A673 (cell line): ENCODE measurements around a stretch of chr14.

DNA sequence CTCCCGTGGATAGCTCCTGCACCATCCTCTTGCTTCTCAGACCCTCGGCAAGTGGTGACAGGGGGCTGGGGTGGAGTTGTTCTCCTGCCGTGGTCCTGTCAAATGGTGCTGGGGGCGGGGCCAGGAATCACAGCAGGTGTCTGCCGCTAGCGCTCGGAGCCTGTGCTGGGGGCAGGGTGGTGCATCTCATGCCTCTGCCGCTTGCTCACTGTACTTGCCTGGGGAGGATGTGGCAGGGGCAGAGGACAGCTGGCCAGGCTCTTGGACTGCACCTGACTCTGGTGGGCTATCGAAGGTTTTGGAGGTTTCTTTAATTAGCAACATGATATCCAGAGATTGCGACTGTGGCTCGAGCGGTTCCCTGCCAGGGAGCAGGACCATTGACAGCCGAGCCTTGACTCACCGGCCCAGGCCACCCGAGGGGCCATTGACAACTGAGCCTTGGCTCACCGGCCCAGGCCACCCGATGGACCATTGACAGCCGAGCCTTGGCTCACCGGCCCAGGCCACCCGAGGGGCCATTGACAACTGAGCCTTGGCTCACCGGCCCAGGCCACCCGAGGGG lies 12.9 kb downstream of the PACS2 start:
- PRO-cap: no peak

DNA sequence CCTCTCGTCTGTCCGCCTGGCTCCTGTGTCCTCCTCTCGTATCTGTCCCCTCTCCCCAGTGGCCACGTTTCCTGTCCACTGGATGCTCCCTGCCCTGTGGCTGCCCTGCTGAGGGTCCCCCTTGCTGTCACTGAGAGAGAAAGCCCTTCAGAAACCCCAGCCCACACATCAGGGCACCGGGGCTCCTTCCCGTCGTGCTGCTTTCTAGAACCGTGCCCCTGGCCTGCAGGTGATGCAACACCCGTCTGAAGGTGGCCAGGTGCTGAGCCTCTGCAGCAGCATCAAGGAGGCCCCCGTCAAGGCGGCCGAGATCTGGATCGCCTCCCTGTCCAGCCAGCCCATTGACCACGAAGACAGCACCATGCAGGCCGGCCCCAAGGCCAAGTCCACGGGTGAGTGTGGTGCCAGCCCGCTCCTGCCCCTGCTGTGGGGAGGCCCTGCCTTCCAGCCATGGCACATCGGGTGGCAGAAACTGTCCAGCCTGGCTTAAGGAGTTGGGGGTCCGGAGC lies 31.3 kb upstream of the TEX22 start:
- PRO-cap: no peak

GRCh38 chr14:105466339-105467046 lies 8.1 kb upstream of the CRIP2 start:
- PRO-cap: no peak

GRCh38 chr14:105468229-105468504 lies 6.5 kb upstream of the CRIP2 start:
- PRO-cap: no peak

DNA sequence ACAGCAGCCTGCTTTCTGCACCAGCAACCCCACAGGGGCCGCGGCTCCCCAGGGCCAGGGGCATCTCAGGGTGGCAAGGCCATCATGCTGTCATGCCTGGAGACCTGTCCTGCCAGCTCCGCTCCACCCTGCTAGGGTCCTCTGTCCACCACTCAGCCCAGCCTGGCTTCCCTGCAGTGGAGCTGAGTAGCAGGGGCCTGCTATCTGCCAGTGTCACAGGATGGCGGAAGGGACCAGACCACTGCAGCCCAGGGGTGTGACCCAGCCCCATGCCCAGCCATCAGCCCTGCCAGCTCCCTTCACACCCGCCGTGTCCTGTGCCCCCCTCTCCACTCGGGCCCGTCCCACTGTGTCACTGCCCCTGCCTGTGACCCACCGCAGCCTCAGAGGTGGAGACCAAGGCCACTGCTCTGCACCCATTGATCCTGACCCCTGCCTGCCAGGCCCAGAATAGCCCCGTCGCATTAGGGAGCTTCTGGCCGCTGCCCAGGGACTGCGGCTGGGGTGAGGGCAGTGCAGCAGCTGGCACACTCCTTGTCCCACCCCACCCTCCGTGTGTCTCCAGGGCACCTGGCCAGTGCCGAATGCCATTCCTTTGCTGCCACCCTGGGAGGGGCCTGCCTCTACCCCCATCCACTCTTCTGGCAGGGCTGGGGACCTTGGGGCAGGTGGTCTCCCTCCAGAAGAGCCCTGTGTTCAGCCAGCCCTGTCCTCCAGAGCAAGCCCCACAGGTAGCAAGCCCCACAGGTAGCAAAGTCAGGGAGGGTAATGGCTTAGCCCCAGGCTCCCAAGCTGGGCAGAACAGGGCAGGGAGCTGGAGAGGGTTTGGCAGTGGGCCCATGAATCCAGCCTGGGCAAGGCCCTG lies 2.1 kb upstream of the CRIP2 start:
- PRO-cap: no peak

DNA sequence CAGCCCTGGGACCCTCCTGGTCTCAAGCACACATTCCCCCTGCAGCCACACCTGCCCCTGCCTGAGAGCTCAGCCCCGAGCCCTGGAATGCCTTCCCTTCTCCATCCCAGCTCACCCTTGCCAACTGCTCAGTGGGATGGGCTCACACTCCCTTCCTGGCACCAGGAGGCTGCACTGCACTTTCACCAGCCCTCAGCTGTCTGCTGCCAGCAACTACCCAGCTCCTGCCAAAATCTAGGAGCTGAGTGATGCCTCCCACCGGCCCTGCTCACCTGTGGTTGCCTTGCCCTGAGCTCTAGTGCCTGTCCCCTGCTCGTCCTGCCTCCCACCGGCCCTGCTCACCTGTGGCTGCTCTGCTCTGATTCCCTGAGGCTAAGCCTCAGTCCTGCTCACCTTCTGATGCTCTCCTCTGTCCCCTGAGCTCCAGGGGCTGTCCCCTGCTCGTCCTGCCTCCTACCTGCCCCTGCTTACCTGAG lies 119.8 kb downstream of the TMEM121 start:
- PRO-cap: no peak

DNA sequence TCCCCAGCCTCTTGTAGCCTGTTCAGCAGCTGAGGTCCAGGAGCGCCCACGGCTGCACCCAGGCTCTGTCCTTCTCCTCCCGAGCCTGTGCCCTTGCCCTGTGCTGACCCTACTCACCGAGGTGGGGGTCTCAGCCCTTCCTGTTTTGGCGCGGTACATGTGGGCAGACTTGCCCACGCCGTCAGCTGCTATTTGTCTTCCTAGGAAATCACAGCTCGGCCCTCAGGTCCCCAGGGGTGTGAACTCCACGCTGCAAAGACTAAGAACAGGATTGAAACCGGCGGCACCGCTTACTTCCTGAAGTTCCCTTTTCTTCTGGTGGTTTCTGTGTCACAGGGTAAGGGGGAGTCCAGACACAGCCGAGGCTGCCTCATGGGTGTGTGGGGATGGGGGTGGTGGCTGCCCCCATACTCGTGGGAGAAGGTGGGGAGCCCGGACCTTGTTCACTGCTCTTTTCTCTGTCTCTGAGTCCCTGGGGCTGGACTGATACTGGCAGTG lies 121.9 kb downstream of the TMEM121 start:
- PRO-cap: no peak

DNA sequence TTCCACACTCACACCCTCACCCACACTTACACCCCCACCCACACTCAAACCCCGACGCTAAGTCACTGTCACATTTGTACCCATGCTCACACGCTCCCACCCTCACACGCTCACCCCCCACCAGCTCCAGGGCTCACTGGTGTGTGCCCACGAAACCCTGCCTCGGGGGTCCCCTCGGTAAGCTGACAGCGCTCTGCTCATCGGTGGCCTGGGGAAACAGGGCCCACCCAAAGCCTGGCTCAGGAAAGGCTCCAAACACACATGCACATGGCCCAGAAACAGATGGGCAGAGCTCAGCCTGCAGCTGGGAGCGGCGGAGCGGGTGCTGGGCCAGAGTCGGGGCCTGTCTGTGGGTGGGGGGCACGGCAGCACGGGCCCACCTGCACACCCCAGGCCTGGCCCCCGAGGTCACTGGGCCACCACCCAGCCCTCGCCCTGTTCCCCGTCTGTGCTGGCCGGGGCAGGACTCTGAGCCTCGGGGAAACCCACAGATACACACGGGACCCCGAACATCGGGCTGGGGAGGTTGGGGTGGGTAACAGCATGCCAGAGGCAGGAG lies 164.9 kb downstream of the TMEM121 start:
- PRO-cap: no peak

DNA sequence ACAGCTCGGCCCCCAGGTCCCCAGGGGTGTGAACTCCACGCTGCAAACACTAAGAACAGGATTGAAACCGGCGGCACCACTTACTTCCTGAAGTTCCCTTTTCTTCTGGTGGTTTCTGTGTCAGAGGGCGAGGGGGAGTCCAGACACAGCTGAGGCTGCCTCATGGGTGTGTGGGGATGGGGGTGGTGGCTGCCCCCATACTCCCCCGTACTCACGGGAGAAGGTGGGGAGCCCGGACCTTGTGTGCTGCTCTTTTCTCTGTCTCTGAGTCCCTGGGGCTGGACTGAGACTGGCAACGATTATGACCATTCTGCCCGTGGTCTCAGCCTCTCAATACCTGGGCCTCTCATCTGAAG lies 249.2 kb downstream of the TMEM121 start:
- PRO-cap: no peak

DNA sequence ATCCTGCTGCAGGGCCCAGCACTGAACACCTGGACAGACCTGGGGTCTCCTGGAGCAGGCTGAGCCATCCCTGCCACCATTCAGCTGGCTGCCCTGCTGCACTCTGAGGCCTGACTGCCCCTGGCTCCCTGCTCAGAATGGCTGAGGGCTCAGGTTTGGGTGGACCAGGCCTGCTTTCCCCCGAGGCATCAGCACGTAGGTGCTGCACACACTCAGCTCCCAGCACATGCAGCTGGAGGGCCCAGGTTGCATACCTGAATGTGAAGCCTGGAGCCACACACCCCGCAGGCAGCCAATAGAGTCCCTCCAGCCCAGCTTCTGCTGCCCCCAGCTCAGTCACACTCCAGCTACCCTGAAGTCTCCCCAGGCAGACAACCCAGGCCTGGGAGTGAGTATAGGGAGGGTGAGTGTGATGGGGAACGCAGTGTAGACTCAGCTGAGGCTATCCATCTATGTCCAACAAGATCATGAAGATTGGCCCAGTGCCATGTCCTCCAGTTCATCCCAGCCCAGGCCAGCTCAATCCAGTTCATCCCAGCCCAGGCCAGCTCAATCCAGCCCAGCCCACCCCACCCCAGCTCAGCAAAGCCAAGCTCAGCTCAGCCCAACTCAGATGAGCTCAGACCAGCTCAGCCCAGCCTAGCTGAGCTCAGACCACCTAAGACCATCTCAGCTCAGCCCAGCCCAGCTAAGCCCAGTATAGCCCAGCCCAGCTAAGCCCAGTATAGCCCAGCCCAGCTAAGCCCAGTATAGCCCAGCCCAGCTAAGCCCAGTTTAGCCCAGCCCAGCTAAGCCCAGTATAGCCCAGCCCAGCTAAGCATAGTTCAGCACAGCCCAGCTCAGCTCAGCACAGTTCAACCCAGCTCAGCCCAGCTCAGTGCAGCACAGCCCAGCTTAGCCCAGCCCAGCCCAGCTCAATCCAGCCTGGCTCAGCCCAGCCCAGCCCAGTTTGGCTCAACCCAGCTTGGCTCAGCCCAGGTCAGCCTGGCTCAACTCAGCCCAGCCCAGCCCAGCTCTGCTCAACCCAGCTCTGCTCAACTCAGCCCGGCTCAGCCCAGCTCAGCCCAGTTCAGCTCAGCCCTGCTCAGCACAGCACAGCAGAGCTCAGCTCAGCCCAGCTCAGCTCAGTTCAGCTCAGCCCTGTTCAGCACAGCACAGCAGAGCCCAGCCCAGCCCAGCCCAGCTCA lies 330.5 kb downstream of the TMEM121 start:
- PRO-cap: no peak

- PRO-cap: no peak
These were observed 333.4 kb downstream of the TMEM121 start for GRCh38 chr14:105859450-105860421.

DNA sequence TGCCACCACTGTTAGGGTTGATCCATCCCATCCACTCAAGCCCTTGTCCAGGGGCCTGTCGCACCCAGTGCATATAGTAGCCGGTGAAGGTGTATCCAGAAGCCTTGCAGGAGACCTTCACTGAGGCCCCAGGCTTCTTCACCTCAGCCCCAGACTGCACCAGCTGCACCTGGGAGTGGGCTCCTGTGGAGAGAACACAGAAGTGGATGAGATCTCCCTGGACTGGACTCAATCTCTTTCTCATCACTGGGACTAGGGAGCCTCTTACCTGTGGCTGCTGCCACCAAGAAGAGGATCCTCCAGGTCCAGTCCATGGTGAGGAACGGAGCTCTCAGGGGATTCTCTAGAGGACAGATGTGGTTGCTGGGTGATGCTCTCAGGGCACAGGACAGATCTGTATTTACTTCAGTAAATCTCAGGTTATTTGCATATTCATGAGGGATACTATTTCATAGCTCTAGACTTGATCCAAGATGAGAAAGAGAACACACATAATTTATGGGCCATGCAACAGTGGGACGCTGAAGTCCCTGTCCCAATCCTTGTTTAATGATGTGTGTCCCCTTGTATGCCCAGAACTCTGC lies 460.4 kb downstream of the TMEM121 start:
- PRO-cap: no peak

- PRO-cap: no peak
These were observed 742.5 kb downstream of the TMEM121 start for GRCh38 chr14:106268726-106269419.

DNA sequence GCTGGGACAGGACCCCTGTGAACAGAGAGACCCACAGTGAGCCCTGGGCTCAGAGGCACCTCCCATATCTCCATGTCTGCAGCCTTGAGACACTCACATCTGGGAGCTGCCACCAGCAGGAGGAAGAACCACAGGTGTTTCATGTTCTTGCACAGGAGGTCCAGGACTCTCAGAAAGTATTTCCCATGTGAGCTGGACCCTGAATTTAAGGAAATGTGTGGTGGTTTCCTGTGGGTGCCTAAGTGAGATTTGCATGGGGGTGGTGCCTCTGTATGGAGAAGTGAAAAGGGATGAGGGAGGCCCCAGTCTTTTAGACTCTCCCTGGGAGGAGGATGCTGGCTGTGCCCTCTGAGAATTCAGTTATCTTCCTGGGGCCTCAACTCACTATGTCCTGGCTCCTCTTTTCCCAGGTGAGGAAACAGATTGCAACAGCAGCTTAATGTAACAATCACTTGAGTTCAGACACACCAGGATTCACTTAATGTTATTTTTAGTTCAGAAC lies 823.2 kb downstream of the TMEM121 start:
- PRO-cap: no peak

GRCh38 chr14:106639520-106639719 lies 1113.0 kb downstream of the TMEM121 start:
- PRO-cap: no peak

- PRO-cap: no peak
These were observed 1351.2 kb downstream of the TMEM121 start for GRCh38 chr14:106877560-106877992.